Jejunum (tissue), 1 donor: ENCODE results near the genes TJP1 and GOLGA8T.

- PRO-cap: bidirectional peak, plus-strand start at chr15:29822225, minus-strand start at chr15:29822114; bidirectional peak, plus-strand start at chr15:29822584, minus-strand start at chr15:29822459
Observed at GRCh38 chr15:29821847-29822746, at the start of gene TJP1. TSS of gene TJP1 (minus strand) at chr15:29822468.

DNA sequence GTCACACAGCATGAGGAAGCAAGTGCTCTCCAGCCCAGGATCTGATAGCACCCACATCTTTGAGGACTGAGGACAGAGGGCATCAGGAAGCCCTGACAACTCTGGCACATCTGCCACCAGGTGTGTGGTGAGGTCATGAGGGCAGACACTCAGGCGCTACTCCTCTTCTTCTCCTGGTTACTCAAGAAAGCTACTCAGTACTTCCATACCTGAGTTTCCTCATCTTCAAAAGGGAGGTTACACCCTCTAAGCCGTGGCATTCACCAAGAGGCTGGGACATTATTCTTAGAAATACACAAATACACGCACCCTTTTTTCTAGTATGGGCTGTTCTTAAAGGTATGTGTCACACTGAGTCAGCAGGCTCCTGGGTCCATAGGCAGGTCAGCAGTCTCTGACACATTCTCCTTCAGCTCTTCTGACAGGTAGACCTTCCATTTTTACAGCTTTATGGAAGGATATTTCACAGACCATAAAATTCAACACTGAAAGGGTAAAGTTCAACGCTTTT lies 103.1 kb upstream of the TJP1 start:
- PRO-cap: no peak

GRCh38 chr15:30045637-30046277 lies 37.0 kb upstream of the GOLGA8J start:
- PRO-cap: no peak

- PRO-cap: no peak
Observed at GRCh38 chr15:30134893-30135146, at the start of gene GOLGA8T. TSS of gene GOLGA8T (plus strand) at chr15:30135051.

DNA sequence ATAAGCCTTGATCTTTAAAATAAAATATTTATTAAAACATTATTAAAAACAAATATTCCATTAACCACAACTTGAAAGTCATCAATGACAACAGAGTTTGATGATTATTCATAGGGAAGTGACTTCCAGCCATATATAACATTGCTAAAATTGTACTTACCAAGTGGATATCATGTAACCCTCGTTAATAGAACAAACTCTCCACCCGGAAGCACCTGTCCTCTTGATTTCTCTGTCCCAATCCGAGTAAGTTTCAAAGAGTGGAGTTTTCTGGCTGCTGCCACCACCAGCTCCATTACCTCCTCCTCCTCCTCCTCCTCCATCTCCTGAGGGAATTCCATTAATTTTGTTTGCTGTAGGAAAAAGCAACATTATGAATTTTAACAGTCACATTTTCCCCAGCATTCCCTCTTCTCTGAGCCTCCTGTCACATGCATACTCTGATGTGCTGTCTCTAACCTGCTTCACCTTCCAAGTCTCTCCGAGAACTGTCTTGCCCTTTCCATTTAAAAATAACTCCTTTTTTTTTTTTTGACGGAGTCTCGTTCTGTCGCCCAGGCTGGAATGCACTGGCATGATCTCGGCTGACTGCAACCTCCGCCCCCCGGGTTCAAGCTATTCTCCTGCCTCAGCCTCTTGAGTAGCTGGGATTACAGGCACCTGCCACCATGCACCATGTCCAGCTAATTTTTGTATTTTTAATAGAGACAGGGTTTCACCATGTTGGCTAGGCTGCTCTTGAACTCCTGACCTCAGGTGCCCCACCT lies 30.5 kb downstream of the MTMR10 start:
- PRO-cap: no peak

GRCh38 chr15:30969663-30970135 lies 21.7 kb downstream of the MTMR10 start:
- PRO-cap: no peak

DNA sequence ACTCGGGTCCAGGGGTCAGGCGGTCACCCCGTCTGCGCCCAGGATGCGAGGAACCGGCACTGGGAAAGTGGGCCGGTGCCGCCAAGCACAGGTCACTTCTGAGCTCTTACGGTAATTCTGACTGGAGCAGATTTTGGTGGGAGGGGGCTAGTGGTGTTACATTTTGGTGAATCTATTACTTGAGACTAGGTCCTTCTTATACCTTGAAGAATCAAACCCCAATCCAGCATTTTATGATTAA lies 623 bp upstream of the MTMR10 start:
- PRO-cap: no peak

- PRO-cap: no peak
Observed at GRCh38 chr15:31007550-31007749, 16.0 kb upstream of the MTMR10 start.

DNA sequence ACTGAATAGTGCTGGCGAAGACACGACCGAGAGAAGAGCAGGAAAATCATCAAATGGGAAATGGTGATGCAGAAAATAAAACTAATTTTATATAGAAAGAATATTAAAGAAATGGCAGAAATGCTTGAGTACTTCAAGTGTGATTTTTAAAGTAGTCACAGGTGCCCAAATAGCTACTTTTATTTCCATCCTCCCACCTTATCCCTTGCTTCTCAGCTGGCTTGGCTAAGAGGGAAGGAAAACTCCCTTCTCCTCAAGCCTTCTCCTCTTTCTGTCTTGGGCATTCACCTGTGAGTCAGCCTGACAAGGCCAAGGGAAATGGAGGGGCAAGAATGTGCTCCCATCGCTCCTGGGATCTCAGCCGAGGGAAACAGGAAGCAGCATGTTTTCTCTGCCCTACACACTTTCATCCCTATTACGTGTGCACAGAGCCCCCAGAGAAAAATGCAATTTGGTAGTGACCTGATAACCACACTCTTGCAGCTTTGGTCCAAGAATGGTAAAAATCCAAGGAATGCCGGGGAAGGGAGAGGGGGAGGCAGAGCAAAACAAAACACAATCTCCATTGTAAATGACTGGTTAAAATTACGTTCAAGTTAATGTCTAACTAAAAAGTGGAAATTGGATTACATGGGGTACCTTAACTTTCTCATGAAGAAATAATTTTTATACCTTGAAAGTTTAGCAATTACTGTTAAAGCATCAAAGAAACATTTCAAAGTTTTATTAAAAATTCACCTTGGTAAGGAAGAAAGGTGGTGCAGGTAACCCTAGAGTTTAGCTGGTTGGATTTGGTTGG lies 32.9 kb upstream of the MTMR10 start:
- PRO-cap: no peak

GRCh38 chr15:31031715-31032195 lies 40.3 kb upstream of the MTMR10 start:
- PRO-cap: no peak

DNA sequence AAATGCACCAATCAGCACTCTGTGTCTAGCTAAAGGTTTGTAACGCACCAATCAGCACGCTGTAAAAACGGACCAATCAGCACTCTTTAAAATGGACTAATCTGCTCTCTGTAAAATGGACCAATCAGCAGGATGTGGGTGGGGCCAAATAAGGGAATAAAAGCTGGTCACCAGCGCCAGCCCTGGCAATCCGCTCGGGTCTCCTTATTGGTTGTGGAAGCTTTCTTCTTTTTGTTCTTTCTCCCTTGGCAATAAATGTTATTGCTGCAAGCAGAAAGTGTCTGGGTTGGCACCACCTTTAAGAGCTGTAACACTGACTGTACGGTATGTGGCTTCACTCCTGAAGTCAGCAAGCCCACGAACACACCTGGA lies 13.4 kb downstream of the TRPM1 start:
- PRO-cap: no peak

- PRO-cap: no peak
Observed at GRCh38 chr15:31296424-31297328, 30.0 kb upstream of the KLF13 start.

DNA sequence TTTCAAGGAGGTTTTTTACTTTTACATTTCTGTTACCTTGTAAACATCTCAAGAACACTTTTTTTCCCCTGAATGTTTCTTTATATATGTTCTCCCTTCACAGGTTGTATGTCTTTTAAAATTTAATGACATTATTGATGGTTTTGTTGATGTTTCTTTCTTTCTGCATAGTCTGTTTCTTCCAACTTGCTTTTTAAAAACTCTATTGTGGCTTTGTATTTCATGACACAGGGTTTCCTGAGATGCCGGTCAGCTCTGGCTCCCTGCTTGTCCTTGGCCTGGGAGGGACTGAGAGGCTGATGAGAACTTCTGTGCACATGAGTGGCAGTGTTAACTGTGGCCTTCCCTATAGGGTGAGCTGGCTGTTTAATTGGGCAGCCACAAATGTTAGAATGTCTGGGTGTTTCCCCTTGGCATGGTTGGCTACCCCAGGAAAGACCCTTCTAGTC lies 3.2 kb upstream of the KLF13 start:
- PRO-cap: no peak

DNA sequence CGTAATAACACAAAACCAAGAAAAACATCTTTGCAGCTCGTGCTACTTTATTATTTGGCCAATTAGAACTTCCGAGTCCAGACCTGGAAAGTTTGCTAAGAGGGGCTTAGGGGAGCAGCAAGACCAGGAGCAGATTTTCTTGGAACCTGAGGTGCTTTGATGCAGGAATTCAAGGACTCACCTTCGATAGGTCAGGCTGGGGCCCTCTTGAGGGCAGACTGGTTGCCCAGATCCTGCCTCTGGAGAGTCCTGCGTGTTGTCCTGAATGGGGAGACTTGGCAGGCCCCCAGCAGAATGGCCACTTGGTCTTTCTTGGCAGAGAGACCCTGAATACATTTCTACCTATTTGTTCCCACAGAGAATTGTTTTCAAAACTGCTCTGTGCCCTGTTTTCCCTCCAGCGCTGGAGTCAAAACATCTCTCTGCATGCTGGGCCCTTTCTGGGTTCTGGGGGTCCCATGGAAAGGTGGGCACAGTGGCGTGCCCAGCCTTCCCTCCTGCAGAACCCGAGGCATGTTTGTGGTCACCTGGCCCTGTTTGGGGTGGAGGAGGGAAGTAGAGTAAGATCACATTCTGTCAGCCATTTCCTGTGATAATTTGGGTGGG lies 4.2 kb downstream of the KLF13 start:
- PRO-cap: no peak

- PRO-cap: bidirectional peak, plus-strand start at chr15:31346741, minus-strand start at chr15:31346620
Observed at GRCh38 chr15:31346511-31347703, 20.3 kb downstream of the KLF13 start.

DNA sequence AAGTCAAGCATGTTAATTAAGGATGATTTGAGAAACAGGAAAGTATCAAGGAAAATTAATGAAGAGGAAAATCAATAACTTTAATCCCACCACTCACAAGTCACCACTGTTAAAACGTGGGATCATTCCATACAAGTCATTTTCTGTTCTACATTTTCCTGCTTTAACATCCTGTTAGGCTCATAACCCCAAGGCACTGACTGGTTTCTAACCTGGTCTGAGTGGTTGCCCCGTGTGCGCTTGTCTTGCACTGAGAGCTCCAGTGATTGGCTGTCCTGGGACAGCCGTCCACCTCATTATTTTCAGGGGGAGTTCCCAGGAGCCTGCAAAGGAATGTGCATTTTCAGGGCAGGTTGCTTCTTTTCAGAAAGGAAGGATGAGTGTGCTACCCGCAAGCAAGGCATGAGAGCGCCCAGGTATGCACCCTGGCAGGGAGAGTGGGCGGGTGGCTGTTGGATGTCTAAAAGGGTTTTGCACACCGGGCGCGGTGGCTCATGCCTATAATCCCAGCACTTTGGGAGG lies 24.7 kb downstream of the KLF13 start:
- PRO-cap: no peak

DNA sequence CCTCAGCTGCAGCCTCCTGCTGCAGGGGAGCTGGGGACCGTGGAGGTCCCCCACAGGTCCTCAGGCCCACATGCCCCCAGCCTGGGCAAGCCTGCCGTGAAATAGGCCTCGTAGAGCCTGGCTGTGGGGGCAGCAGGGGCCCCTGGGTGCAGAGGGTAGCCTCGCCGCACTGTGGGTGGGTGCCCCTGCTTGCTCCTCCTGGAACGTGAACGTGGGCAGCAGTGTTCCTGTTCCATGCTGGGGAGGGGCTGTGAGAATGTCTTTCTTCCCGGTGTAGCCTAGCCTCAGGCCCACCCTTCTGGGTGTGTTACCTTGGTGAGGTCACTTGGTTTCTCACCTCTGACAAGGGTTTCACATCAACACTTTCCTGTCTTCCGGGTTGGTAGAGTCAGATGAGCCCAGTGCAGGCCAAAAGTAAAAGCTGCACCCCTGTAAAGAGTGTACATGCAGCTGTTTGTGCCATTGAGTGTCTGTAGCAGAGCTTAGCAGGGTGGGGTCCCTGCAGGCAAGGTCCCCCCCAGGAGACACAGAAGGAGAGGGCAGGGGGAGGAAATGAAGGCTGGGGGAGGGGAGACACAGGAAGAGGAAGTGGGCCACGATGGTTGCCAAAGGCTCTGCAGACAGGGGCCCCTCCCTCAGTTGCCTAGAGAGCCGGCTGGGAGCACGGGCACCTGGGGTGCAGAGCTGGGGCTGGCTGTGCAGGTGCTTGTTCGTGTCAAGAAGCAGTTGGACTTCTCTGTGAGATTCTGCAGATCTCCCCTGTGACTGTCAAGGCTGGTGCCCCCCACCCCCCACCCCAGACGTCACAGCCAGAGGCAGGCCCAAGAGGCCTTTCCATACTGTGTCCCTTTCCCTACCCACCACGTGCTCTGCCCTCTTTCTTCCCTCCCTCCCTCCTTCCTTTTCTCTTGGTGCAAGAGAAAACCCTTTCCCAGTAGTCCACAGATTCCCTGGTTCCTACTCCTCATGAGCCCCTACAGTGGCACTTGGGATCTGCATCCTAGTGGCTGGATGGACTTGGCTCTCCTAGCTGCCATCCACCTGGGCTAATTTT lies 34.7 kb downstream of the KLF13 start:
- PRO-cap: bidirectional peak, plus-strand start at position 385 of the sequence, minus-strand start at position 250 of the sequence; unidirectional peak, plus-strand start at position 646 of the sequence

- PRO-cap: no peak
Observed at GRCh38 chr15:31382765-31383317, 56.2 kb downstream of the KLF13 start.

DNA sequence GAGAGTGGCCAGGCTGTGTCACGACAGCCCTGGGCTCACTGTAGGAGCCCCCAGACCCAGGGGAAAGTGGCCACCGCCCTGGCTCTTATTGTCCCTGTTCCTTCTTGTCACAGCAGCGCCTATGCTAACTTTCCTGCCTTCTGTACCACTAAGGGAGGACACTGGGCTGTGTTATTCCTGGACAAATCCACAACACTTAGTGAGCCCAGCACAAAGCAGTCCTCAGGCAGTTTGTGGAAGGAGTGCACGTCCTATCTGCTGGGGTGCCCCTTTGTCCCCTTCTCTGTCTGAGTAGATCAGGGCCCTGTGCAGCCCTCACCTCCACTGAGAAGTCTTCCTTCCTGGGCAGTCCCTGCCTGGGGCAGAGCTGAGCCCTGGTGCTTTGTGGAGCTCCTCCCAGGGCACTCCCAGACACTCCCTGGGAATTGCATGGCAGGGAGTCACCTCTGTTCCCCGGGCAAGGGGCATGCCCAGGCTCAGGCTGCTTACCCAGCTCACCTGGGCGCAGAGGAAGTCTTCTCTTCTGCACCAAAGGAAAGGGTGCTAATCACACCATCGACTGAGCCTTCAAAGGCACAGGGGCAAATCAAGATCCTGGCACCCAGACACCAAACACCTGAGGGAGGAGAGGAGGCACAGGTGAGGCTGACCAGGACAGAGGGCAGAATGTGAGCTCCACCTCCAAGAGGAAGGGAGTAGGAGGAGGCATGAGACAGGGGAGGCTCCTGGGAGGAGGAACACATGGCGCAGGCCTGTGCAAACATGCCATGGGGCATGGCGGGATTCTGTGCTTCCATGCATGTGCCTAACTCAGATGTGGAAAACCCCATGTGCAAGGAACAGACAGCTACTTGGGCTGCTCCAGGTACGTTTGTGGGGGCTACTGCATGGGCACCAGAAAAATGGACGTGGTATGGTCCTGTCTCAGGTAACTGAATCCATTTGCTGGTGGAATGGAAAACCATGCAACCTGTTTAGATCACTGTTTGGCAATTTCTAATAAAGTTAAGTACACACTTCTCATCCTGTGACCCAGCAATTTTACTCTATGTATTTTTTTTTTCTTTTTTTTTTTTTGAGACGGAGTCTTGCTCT lies 138.8 kb downstream of the KLF13 start:
- PRO-cap: bidirectional peak, plus-strand start at position 488 of the sequence, minus-strand start at position 343 of the sequence

- PRO-cap: no peak
Observed at GRCh38 chr15:31486026-31486687, 159.5 kb downstream of the KLF13 start.